Tongue (tissue), 2 donors: ENCODE measurements around a stretch of chr5.

DNA sequence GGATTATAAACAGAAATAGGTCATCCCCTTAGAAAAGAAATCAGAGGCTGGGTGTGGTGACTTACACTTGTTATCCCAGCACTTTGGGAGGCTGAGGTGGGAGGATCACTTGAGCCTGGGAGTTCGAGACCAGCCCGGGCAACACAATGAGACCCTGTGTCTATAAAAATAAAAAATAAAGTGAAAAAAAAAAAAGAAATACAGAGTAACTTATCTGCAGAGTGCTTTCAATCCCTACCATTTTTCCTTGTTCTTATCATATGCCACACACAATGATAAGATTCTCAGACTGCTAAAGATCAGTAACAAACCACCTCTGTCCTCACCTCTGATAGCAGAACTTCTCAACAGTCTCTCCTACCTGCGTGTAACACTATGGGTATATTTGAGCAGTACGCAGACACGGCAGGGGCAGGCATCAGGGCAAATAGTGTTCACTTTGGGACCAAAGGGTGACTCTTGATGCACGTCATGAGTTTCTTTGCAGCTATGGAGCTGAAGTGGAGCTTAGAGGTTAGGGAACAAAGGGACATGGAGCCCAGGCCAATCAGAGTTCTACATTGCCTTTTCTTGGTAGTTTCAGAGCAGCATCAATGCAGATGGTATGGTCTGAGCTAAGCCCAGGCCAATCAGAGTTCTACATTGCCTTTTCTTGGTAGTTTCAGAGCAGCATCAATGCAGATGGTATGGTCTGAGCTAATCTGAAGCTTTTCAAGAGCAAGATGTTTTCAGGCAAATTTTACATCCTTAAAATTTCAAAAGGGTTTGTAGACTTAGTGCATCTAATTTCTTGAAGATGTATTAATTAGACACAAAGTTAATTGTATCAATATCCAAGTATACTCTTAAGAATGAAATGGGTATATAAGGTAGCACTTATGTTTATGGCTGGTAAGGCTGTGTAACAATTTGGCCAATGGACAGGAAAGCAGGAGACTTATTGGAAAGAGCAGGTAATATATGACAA is 38.3 kb downstream of the ELL2 start:
- RAMPAGE, long total RNA = no peak

DNA sequence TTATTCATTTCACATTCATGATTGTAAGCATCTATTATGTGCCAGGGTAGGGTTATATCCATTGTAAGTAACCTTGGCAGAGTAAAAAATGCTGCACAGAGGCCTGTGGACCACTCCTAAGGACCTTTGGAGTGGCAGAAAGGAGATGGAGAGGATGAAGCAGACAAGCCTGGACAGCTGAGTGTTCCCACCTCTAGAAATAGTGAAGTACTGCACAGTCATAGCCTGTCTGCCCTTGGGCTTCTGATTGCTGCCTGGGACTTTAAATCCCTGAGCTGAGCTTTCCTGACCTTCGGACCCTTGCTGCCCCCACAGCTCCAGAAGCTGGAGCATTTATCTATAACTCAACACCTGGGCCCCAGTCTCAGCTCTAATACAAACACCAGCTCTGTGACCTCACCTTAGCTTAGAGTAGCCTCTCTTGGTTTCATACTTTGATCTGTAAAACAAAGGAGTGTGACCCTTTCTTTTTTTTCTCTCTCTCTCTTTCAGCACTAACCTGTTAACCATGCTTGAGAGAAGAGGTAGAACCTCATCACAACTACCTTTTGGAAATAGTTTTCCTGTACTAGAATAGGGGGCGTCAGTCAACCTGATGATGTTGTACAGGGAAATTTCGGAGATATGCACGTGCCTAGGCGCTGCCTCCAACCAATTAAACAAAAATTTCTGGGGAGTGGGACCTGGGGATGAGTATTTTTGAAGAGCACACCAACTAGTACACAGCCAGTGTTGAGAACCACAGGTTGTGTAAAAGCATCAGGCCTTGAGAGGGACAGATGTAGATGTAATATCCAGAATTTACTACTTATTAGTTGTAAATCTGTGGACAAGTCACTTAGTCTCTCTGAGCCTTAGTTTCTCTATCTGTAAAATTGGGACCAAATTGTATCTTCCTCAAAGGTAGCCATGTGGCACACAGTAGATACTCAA is 25.4 kb upstream of the ELL2 start:
- RAMPAGE, long total RNA = no peak

- RAMPAGE, long total RNA = no peak
Measured at GRCh38 chr5:96079141-96079506, 117.5 kb upstream of the ELL2 start.

DNA sequence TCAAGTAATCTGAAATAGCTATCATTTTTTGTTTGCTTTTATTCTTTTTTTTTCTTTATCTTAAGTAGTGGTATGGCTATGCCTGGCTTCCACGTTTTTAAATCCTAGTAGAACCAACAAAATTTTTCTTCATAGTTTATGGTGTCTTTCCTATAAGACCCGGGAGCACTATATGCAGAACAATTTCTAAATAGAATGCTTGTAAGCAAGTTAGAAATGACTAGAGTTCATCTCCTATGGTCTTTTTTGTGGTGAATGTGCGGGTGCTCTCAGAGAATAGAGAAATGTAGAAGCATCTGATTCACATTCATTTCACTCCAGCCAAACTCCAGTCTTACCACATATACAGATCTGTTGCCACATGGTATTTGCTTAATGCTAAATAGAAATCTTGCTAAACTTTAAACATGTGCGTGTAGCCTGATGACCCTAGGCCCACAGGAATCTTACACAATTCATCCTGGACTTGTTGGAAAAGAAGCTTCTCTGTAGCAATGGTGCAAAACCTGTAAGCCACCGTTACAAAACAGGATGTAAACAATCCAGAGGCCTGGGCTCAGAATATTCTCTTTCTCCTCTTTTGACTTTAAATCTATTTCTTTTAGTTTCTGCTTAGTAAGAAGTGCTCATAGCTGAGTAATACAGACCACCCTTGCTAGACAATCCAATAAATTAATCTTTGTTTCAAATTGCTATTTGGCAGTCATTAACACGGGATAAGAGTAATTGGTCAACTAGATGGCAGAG is 135.2 kb downstream of the PCSK1 start:
- RAMPAGE, long total RNA = no peak

GRCh38 chr5:96339890-96340705 is 93.0 kb downstream of the PCSK1 start:
- RAMPAGE, long total RNA = no peak

DNA sequence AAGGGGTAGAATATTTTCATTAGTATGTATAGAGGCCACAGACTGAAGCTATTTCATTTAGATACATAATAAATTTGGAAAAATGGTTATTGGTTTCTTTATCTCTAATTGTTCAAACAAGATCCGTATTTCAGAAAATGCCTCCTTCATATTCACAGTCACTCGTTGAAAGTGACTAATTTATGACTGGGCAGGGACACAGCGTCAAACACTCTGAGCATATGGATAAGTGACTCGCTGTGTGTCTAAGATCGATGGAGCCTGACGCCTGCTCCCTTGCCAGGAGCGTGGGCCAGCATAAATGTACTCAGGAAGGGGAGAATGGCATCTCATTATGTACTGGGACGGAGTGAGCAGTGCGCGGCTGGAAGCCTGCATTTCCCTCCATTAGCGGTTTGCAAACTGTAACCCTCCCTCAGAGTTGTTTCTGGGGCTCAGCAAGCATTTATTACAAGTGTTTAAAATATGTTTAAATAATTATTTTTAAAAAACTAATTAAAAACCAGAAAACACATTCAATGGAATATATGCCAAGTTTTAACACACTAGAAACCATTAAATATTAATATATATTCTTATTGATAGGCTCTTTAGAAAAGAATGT is 79.8 kb upstream of the CAST start:
- RAMPAGE, long total RNA = no peak

GRCh38 chr5:96584576-96585082 is 77.5 kb upstream of the CAST start:
- RAMPAGE, long total RNA = no peak

- RAMPAGE, long total RNA = no peak
Measured at GRCh38 chr5:96663609-96663956, 1.4 kb downstream of the CAST start.

- RAMPAGE, long total RNA = no peak
Measured at GRCh38 chr5:96776007-96776650, 31.6 kb downstream of the ERAP1 start.

DNA sequence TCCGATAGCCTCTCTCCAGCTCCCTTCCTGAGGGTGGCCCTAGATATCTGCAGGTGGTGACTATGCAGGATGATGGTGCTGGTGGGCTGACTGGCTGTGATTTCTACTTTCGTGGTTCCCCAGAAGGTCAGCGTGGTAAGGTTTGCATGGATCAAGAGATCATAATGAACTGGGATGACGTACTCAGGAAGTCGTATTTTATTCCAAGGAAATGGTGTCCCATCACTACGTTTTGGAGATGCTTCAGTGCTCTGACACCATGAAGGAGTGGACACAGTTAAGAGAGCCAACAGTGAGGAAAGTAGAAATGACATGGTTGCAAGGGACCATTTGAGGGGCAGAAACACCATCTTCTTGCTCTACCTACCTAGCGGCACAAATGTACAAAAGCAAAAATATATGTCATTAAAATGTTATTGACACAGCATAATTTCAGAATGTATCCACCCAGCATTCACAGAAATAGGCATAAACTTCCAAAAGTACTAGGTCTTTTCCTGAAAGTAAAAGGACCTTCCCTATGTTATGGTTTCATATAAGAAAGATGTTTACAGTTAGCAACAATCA is 4.1 kb downstream of the ERAP1 start:
- RAMPAGE, long total RNA = no peak

DNA sequence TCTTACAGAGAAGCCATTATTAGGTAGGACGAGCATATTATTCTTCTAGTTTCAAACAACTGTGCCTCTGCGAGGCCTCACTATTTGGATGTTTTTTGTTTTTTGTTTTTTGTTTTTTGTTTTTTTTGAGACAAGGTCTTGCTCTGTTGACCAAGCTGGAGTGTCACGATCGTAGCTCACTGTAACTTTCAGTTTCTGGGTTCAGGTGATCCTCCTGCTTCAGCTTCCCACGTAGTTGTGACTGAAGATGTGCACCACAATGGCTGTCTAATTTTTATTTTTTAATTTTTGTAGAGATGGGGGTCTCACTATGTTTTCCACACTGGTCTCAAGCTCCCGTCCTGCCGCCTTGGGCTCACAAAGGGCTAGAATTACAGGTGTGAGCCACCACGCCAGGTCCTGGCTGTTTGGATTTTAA is 13.0 kb upstream of the LNPEP start:
- RAMPAGE, long total RNA = no peak

- RAMPAGE, long total RNA = no peak
Measured at GRCh38 chr5:97165627-97166292, 17.3 kb downstream of the RIOK2 start.

- RAMPAGE, long total RNA = no peak
Measured at GRCh38 chr5:98105702-98106385, 667.6 kb upstream of the RGMB start.

- RAMPAGE, long total RNA = no peak
Measured at GRCh38 chr5:98881051-98881549, 47.7 kb downstream of the CHD1 start.

DNA sequence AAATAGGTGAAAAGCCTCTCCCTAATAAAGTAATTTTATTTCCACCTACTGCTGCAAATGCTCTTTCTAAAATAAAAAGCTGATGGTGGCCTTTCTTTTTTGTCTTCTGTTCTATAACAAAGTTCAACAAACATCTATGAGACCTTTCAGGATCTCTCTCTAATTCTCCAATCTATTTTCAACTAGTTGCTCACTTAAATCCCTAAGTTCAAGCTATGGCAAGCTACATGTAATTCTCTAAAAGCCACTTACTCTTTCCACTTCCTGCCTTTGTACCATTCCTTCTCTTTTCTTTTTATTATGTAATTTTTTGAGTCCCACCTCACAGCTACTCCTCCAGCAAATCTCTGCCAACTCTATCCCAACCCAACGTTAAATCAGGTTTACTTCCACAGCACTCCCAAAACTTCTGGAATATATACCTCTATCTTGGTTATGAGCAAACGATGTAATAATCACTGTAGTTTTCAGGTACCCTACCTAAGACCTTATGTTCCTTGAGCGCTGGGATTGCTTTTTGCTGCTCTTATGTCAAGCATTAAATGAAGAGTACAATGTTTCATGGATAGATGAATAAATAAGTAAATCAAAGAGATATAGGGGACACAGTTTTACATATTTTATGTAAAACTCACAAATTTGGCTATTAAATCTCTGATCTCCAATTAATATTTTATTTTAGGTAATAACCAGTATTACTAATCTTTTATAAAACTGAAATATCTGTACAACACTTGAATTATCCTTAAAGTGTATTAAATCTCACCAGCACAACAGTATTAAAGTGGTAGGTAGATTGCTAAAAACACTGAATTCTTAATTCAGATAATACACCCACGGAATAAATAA is 20.6 kb downstream of the CHD1 start:
- RAMPAGE, long total RNA = no peak

GRCh38 chr5:98930090-98930398 is 1.2 kb upstream of the CHD1 start:
- RAMPAGE, long total RNA = no peak

- RAMPAGE, long total RNA = no peak
Measured at GRCh38 chr5:98941245-98941842, 12.5 kb upstream of the CHD1 start.

DNA sequence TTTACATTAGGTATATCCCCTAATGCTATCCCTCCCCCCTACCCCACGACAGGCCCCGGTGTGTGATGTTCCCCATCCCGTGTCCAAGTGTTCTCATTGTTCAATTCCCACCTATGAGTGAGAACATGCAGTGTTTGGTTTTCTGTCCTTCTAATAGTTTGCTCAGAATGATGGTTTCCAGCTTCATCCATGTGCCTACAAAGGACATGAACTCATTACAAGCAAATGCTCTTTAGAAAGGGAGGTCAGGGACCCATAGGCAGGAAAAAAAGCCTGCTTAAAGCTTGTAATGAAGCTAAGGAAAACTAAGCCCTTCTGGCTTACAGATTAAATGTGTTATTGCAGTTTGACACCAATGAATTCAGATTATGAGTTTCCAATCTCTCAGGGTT is 462 bp upstream of the FAM174A start:
- RAMPAGE, long total RNA = no peak

GRCh38 chr5:100777524-100777992 is 125.5 kb downstream of the ST8SIA4 start:
- RAMPAGE, long total RNA = no peak

GRCh38 chr5:100855802-100856473 is 47.1 kb downstream of the ST8SIA4 start:
- RAMPAGE, long total RNA = no peak